Measurements from ENCODE around the genes UNC13D and RNF157.

DNA sequence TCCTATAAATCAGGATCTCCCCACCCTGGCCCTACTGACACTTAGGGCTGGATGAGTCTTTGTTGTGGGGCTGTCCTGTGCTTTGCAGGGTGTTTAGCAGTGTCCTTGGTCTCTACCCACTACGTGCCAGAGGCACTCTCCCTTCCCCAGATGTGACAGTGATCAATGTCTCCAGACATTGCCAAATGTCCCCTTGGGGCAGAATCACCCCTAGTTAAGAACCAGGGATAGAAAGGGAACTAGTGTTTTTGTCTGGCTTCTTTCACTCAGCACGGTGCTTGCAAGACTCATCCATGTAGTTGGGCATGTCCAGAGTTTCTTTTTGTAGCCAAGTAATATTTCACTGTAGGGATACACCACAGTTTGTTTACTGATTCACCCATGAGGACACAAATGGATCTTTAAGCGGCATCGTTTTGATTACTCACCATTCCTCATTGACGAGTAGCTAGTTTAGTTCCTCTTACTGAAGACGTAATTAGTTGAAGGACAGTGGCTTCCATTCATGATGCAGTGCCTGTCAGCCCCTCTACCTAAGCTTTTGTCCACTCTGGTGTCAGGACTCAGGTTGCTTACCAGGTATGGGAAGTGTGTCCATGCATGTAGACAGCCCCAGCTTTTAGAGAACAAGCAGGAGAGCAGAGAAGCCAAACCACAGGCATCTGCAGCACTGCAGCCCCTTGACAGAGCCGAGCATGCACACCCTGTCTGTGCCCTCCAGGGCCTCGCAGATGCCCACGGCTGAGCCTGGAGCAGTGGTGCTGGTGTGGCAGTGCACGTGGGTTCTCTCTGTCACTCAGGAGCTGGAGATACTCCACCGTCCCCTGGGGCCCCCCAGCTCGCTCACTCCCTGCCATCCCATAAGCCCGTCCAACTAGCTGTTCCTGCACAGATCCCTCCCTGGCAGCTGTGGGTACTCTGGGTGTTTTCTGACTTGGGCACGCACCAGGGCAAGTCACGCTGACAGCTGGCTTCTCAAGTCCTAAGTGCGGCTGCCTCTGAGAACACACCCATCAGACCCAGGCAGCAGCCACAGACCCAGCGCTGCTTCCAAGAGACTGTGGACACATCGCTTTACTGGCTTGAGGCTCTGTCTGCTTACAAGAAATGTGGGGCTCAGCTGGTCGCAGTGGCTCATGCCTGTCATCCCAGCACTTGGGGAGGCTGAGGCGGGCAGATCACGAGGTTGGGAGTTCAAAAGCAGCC is 25.7 kb upstream of the ITGB4 start:
- PRO-cap = no peak

DNA sequence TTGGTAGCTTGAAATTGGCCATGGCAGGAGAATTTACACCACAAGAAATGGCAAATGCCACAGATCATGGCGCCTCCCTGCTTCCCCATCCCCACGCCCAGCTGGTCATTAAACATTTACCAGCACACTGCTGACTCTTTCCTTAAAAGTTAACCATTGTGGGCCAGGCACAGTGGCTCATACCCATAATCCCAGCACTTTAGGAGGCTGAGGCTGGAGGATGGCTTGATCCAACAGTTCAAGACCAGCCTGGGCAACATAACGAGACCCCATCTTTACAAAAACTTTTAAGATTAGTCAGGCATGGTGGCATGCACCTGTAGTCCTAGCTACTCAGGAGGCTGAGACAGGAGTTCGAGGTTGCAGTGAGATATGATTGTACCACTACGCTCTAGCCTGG is 22.5 kb upstream of the ITGB4 start:
- PRO-cap = no peak

- PRO-cap = no peak
These were observed 17.6 kb upstream of the ITGB4 start for GRCh38 chr17:75703385-75704262.

GRCh38 chr17:75777611-75778074 is 1.9 kb downstream of the H3-3B start:
- PRO-cap = no peak

GRCh38 chr17:75808713-75809419 is 24.3 kb downstream of the UNK start:
- PRO-cap = no peak

DNA sequence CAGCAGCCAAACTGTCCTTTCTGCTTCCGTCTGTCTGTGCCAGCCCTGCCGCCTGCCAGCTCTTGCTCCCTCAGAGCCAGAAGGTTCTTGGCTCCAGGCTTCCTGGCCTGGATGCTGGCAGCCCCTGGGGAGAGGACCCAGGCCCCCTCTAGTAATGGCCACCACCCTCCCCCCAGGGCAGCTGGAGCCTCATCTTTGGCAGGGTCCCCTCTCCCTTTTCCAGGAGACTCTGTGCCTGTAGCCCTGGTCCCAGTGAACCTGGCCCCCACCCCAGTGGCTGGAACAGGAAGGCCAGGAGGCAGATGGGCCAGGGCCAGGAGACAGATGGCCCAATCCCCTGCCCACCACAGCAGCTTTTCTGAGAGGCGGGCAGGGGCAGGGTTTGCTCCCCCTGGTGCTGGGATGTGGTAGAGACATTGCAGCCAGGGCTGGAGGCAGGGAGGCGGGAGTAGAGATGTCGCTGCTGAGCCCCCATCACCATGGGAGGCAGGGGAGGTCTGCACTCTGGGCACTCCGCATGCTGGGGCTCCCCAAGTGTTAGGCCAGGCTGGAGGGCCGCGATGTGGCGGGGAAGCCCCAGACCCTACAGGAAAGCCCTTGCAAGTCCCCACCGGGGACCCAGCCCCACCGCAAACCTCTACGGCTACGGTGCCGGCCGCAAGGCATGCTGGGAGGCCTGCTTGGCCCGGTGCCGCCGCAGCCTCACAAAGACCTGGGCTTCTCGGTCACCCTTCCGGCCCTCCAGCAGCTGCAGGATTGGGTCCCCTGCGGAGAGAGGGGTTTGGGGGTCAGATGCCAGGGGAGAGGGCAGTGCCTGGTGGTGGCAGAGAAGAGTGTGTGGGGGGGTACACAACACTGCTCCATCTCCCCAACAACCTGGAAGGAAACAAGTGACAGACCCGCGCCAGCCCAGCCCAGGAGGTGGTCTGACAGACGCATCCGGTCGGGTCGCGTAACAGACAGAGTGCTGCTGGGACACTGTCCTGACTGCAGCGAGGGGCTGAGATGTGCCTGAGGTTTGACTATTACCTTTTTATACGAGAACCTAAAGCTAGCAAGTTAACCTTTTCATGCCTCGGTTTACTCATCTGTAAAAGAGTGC is 16.5 kb downstream of the UNC13D start:
- PRO-cap = no peak

DNA sequence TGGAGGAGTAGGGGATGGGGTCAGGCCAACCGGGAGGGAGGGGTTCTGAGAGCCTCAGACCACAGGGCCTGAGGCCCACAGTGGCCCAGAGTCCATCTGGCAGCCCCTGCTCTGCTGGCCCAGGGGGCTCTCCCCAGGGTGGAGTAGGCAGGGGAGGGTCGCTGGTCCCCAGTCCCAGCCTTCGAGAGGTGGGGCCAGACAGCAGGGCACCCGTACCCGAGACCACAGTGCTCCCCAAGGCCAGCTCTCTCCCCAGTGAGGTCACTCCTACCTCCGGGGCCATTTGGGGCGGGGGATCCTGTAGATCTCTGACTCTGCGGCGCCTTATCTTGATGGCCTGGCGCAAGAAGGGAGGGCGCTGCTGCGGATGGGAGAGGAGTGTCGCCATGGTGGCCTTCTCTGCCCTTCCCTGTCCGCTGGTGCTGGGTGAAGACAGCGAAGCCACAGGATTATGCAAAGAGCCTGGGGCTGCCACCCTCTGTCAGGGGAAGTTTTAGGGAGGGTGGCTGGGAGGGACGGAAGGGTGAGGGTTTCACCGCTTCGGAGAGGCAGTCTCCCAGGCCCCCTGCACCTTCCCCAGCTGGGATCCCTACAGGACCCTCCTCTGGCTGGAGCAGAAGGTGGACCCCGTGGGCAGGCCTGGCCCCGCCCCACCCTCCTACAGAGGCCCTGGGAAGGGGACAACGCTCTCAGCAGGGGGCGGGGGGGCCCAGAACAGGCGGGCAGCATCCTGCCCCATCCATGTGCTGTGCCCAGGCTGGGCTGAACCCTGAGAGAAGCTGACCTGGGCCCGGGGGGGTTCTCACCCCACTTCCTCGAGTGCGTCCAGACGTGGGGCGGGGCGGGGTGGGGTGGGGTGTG is at the start of gene UNC13D:
UNC13D (minus strand) TSS at position 455 of the 861 bp plus-strand sequence.
- PRO-cap = no peak

DNA sequence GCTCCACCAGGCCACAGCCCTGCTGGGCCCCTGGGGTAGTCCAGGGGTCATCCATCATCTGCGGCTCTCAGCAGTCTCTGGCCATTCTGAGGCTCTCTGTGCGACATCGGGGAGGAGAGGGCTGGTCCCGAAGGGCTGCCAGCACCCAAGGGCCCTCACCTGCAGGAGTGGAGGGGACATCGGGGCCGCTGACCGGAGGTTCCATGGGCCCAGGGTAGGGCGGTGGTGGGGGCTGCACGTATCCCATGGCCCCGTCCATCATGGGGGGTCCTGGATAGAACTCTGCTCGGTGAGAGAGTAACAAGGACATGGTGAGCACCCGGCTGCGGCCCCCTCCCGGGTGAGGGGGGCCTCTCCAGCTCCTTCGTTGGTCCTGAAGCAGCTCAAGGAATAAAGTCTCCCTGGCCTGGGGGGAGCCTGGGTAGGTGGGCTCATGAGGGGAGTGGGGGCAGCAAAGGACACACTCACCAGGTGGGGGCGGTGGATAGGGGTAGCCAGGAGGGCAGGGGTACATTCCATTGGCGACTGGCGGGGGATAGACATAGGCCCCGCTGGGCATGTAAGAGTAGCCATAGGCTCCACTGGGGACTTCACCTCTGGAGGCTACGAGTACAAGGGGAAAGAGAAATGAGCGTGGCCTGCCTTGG is 3.2 kb upstream of the UNC13D start:
- PRO-cap = no peak

DNA sequence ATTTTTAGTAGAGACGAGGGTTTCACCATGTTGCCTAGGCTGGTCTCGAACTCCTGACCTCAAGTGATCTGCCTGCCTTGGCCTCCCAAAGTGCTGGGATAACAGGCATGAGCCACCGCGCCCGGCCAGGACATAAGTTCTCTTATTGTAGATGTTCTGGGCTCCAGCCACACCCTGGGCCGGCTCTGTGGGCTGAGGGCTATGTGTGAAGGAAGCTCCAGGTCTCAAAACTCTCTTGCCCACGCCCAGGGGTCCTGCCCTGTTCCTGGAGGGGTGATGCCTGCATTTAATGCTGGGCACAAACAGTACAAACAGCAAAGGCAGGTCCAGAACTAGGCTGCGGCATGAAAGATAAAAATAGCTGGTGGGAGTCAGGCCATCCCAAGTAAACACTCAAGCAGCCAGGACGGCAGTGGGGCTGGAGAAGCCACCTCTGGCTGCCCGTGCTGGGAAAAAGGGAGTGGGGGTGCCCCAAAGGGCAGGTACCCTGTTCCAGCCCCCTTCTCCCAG is 4.8 kb downstream of the TRIM47 start:
- PRO-cap = no peak

DNA sequence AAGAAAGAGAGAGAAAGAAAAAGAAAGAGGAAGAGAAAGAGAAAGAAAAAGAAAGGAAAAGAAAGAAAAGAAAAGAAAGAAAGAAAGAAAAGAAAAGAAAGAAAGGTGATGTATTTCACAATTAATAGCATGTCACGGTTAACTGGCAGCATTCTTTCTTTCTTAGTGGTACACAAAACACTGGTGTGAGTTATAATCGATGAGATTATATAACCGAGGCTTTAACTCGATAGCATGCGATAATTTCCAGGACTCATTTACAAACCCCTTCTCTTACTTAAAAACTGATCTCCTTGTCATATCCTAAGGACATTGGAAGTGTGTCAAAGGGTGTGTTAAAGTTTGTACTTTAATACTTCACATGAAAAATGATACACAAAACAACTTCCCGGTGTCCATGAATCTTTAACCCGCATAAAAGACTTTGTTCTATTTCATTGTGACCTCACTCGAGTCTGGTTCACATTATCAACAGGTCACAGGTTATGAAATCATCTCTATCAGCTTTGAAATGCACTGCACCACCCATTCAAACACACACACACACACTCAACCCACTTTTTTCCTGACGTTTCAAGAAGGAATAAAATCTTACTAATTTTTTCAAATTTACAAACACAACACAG is 3.0 kb downstream of the ACOX1 start:
- PRO-cap = no peak

- PRO-cap = no peak
These were observed 3.0 kb downstream of the TEN1 start for GRCh38 chr17:75982089-75982445.

GRCh38 chr17:75999770-76000738 is 601 bp upstream of the CDK3 start:
- PRO-cap = no peak

- PRO-cap = no peak
These were observed 21.3 kb downstream of the SRP68 start for GRCh38 chr17:76050973-76051460.

DNA sequence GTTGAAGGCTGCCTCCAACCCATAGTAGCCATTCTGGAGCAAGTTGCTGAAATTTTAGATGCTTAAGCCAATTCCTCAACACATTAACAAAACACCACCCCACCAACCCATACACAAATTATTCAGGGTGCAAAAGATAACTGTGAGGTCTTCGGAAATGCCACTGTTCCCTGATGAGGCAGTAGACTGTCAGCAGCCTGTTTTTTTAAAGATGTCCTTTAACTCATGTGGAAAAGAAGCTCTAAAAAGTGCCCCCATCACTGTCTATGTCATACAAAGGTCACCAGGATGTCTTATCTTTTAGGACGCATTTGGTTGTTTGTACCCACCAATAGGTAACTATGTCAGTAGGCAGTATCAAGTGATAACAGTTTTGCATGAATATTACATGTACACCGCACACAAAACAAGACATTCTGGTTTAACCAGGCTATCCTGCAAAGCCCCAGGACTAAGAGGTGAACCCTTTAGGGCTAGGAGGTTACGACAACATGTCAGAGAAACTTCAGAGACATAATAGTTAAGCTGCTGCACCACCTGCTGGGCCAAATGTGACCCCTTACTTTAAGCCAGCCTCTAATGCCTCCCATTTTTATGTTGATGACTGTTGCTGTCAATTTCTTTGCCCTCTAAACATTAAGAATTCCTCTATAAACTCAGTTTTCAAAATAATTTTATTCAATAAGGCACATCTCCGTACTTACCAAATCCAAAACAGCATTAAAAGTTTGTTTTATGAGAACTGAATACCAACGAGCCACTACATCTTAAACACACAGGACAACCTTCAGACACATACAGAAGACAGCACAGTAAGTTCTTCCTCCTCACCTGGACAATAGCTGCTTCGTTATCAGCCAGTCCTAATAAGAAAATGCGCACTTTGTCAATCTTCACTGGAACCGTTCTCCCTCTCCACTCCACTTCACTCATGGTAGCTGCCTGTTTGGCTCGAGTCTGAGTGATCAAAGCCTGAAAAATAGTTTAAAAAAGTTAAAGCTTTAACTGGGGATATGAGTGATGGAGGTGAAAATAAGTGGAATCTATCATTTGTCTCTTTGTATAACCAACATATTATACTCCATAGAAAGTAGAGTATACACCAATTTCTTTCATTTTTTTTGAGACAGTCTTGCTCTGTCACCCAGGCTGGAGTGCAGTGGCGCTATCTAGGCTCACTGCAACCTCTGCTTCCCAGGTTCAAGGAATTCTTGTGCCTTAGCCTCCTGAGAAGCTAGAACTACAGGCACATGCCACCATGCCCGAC is 15.3 kb downstream of the SRP68 start:
- PRO-cap = no peak

- PRO-cap = no peak
These were observed 11.0 kb downstream of the SRP68 start for GRCh38 chr17:76061354-76061658.

- PRO-cap = no peak
These were observed 1.4 kb downstream of the ZACN start for GRCh38 chr17:76079960-76081146.

- PRO-cap = no peak
These were observed 43.8 kb downstream of the RNF157 start for GRCh38 chr17:76196305-76197053.

- PRO-cap = no peak
These were observed 32.2 kb downstream of the RNF157 start for GRCh38 chr17:76208170-76208443.

GRCh38 chr17:76239770-76240968 is at the start of gene RNF157:
Gene RNF157 (minus strand): TSS chr17:76240493.
- PRO-cap = unidirectional peak, plus-strand start at chr17:76240587

GRCh38 chr17:76271604-76271816 is 6.4 kb downstream of the UBALD2 start:
- PRO-cap = no peak

Measured in SP-49 (cell line).